H9 (cell line): ENCODE measurements around a stretch of chr1.

GRCh38 chr1:243499066-243499598, 243.3 kb downstream of the SDCCAG8 start:
- PRO-cap, result no peak

DNA sequence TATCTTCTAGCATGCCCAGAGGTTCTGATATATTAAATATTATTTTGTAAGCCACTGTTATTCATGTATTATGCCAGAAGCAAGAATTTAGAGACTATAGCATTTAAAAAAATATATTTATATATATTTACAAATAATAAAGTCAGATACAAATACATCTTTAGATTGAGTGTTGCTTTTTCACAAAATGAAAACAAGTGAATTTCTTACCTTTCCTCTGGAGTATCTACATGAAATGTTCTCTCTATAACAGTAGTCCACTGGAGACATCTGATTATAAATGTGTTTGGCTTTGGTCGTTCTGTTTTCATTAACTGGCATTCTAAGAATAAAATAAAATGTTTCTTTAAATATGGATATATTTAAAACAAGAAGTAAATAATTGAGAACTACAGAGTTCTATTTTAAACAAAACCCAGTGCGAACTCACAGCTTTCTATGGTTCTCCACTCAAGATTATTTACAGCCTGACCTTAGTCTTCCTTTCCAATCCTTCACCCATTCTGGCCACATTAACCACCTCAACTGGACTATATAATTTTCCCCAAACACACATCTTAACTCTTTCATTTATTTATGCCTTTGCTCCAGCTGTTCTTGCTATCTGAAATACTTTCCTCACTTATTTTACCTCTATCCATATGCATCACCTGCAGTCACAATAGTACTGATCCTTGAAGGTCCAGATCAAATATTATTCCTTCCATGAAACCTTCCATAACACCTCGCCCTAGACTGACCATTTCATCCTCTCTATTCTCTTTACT, 185.3 kb downstream of the AKT3 start:
- PRO-cap, result no peak

- PRO-cap, result no peak
These were observed 118.7 kb downstream of the AKT3 start for GRCh38 chr1:243731205-243731901.

- PRO-cap, result no peak
These were observed 60.4 kb downstream of the AKT3 start for GRCh38 chr1:243789434-243790277.

GRCh38 chr1:243798733-243799348, 51.2 kb downstream of the AKT3 start:
- PRO-cap, result no peak

GRCh38 chr1:243848957-243849810, 859 bp downstream of the AKT3 start:
- PRO-cap, result bidirectional peak, plus-strand start at chr1:243849229, minus-strand start at chr1:243849193; bidirectional peak, plus-strand start at chr1:243849715, minus-strand start at chr1:243849718

DNA sequence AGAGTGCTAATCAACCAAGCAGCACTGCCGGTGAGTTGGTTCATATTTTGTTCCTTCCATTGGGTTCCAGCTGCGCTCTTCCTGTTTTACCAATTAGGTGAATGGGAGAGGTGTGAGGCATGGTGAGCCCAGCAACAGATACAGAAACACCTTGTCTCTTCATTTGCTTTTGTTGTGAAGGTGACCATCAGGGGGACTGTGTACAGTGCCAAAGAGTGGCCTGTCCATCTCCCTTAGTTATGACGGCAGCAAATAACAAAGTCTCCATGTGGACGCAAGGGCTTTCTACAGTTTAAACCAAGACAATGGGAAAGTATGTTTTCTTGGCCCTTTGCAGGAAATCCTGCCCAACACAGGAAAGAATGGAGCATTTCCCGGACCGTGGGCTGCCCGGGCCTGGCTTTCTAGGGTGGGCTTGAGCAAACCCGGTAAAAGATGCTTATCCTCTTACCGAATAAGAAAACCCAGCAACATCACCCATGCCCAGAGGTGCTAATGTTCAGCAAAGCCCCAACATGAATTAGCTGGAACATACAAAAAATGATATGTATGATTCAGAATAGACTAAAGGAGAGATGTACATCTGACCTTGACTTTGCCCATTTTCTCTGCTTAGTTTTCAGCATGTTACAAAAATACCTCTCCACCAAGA, 87.3 kb downstream of the ZBTB18 start:
- PRO-cap, result no peak

- PRO-cap, result no peak
These were observed 51.5 kb upstream of the C1orf100 start for GRCh38 chr1:244300789-244301396.

DNA sequence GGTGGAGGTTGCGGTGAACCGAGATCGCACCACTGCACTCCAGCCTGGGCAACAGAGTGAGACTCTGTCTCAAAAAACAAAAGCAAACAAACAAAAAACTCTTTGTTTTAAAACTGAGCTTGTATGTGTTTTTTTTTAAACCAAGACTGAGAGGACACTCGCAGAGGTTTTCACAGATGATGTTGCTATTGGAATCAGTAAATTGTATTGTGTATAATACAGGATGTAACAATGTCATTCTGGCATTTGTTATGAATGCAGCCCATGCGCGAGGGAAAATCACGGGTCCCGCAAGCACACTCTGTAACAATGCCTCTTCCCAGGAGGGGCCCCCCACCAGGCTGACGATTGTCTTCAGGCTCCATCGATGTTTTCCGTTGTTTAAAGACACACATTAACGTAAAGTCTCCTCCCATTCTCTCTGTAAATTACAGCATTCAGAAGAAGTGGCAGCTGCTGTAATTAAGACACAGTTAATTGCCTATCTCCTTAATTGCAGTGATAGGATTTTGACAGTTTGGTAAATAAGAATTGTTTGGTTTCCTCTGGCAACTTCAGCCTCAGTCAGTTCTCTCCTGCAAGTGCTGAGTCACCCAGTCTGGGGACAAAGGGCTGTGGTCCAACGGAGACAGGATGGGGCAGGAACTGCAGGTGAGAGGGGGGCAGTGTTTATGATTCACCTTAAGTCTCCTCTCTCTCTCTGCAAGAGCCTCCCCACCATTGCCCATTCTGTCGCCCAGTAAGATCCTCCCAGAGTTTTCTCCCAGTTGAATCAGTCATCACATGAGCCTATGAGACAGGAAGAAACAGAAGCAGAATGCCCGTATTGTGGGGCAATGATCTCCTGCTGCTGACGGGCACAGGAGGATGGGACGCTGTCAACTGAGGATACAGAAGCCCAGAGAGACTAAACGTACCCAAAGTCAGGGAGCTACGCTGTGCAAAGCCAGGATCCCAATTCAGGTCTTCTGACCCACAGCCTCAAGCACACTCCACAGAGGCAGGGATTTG, 10.9 kb upstream of the C1orf100 start:
- PRO-cap, result no peak

DNA sequence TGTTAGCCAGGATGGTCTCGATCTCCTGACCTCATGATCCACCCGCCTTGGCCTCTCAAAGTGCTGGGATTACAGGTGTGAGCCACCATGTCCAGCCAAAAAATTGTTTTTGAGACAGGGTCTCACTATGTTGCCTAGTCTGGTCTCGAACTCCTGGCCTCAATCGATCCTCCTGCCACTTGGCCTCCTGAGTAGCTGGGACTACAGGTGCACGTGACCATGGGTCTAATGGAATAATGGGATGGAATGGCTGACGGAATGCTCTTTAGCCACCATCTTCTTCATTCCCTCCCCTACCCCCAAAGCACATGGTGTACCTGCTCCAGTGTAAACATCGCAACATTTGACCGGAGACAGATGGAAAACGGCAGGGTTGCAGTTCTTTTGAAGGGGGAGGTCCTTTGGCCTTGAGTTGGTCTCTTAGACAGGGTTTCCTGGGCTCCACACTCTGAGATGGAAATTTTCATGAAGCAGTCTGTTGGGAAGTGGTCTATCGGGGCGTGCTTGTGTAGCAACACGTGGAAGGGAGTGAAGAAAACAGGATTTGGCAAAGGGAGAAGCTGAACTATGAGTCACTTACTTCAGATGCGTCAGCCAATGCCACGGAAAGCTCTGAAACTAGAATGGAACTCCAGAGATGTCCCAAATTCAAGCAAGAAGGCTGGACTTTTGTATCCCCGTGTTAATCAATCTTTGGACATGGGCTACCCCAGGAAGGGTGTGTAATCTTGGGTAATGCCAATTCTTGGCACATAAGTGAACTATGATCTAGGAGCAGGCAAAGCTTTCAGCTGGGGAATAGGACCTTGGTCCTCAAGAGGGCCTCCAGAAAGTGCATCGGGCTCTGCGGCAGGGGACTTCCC, 3.6 kb upstream of the C1orf100 start:
- PRO-cap, result no peak

GRCh38 chr1:244362097-244362791, 9.8 kb downstream of the C1orf100 start:
- PRO-cap, result unidirectional peak, plus-strand start at chr1:244362242

GRCh38 chr1:244408724-244409262, 42.9 kb downstream of the ADSS2 start:
- PRO-cap, result no peak

- PRO-cap, result unidirectional peak, minus-strand start at chr1:244654555
These were observed 1.5 kb downstream of the DESI2 start for GRCh38 chr1:244654168-244655052.

- PRO-cap, result no peak
These were observed 11.2 kb downstream of the HNRNPU start for GRCh38 chr1:244853150-244853567.

- PRO-cap, result no peak
These were observed 7.9 kb downstream of the HNRNPU start for GRCh38 chr1:244856378-244856989.

GRCh38 chr1:244919198-244919698, 50.2 kb upstream of the EFCAB2 start:
- PRO-cap, result no peak

DNA sequence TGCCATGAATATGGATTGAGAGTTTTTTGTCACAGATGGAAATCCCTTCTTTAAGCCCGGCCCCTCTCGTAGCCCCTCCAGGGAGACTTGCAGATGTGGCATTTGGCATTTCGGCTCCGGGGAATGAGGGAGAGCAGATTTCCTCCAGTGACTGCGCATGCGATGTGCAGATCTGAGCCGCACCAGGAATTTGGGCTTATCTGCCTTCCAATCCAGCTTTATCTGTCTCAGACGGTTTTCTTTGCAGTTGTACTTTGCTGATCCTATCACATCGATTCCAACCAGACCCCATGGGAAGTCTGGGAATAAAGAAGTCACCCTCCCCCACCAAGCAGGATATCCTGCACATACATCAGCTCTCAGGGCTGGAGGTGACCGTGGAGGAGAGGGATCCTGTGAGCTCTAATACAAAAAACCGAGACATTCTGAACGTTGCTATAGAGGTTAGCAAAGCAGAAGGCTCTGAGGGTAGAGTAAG, 11.7 kb downstream of the KIF26B start:
- PRO-cap, result no peak

DNA sequence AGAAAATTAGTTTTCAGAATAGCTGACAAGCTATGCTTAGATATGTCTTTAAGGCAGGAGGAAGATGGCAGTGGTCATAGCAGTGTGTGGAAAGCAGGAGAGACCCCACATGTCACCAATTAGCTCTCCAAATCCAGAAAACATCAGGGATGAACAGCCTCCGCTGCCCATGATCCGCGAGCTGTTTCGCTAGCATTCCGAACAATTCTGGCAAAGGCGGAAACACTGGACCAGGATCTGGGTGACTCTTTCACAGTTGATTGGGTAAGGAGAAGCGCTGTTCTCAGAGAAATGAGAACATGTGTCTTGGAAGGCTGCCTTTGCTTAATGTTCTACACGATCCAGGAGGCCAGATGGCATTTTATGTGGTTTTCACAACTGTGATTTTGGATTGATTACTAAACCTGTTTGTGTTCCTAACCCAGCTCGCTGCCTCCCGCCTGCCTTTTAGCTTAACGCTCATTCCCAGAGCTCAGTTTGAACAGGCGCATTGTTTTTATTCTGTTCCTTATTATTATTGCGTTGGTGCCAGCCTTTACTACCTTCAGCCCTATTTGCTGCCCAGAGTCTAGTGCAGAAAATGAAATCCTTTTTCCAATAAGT, 144.0 kb downstream of the KIF26B start:
- PRO-cap, result no peak

GRCh38 chr1:245857706-245858879, 649.0 kb downstream of the SMYD3 start:
- PRO-cap, result no peak

GRCh38 chr1:245946897-245947531, 560.1 kb downstream of the SMYD3 start:
- PRO-cap, result no peak